Neutrophil (primary cell): ENCODE measurements around a stretch of chr2.

- PRO-cap = no peak
These were observed 67.5 kb downstream of the SPATS2L start for GRCh38 chr2:200373932-200374461.

DNA sequence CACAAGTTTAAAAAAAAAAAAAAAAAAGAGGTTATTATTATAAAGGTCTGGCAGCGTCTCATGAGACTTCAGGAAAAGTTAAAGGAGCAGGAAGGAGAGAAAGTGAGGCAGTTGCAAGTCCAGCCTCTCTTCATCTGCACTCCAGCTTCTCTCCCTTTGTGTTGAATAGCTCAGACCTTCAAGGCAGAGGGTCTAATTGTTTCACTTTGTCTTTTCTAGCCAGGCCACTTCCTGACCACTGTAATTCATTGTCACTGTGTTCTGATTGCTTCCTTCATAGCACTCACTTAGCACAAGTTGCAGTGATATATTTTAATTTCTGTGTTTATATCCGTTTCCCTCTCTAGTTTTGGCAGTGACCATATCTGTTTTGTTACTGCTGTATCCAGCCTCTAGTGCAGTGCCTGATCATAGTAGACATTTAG is 99.9 kb downstream of the SPATS2L start:
- PRO-cap = no peak

GRCh38 chr2:200712975-200713888 is 98.5 kb upstream of the BZW1 start:
- PRO-cap = unidirectional peak, plus-strand start at chr2:200713388

DNA sequence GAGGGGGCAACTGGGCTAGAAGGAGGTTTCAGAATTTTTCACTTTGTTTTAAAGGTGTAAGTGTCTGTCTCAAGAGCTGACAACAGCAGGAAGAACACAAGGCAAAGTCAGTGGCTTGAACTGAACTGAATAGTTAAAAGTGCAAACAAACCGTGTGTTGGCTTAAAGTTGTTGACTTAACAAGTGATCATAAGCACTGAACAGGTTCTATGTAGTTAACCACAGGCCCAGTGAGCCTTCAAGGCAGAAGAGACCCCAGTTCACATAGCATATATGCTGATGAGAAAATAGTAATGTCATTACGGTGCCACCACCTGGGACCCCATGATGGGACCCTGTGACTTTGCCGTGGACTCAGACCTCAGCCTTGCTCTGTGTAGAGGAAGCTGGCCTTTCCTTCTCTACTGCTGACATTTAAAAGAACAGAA is 69.9 kb upstream of the BZW1 start:
- PRO-cap = no peak

DNA sequence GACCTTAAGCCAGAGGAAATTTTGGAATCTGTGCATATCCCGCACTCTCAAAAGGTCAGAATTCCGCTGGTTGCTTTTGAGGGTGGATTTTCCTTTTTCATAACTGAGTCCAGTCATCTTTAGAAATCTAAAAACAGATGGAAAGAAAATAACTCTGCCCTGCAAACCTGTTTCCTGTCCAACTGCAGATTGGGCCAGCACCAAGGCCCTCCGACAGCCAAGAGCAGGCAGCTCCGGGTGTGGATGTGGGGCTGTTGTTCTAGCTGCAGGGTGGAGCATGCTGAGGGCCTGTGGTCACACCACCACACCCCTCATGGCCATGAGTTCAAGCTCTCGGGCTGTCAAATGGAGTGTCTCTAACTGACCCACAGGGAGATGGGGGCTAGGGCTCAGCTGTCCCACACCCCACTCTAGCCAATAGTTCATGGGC is 69.3 kb upstream of the BZW1 start:
- PRO-cap = no peak

GRCh38 chr2:200910768-200911377 is 21.7 kb downstream of the NIF3L1 start:
- PRO-cap = no peak

DNA sequence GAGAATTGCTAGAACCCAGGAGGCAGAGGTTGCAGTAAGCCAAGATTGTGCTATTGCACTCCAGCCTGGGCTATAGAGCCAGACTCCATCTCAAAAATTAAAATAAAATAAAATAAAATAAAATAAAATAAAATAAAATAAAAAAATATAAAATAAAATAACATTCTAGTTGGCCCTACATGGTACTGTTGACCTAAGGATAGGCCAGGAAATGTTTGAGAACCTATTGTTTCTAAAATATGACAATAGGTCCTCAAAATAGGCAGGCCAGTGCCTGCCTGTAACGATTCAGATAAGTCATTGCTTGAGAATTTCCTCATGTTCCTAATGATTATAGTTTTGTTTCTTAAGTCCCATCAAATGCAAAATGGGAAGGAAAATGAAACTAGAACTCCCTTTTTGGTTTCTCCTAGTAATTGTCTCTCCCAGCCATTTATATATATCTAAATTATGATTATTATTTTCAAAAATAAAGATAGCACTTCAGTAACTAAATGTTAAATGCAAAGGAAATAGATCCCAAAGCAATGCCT is 18.6 kb downstream of the CFLAR start:
- PRO-cap = no peak

- PRO-cap = no peak
These were observed 8.7 kb downstream of the CASP10 start for GRCh38 chr2:201191563-201192135.

- PRO-cap = no peak
These were observed 37.1 kb downstream of the CASP10 start for GRCh38 chr2:201219748-201220753.

GRCh38 chr2:201233214-201234250 is 26.8 kb upstream of the CASP8 start:
- PRO-cap = no peak

GRCh38 chr2:201346490-201346832 is 10.7 kb downstream of the FLACC1 start:
- PRO-cap = no peak

- PRO-cap = no peak
These were observed 21.4 kb upstream of the FLACC1 start for GRCh38 chr2:201378618-201378818.

- PRO-cap = unidirectional peak, plus-strand start at chr2:201451969
These were observed 361 bp downstream of the STRADB start for GRCh38 chr2:201451828-201452373.

DNA sequence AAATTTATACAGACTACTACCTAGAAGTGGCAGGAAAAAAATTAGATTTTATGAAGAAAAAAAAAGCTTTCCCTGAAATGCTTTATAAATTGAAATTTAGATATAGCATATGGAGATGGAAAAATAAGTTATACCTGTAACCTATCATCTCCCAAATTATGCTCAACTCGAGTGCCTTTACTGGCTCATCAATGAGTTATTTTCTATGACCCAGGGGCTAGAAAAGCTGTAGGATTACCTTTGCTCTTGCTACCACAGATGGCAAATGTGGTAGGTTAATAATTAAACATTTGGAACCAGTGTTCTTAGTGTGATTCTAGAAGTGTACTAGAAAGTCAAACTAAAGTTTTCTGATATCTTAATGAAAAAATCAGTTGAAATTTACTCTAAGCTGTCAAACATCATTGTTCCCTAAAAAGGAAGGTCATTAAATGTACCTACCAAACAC is 22.5 kb downstream of the ALS2 start:
- PRO-cap = no peak

- PRO-cap = no peak
These were observed 52.5 kb downstream of the CDK15 start for GRCh38 chr2:201858679-201859342.

DNA sequence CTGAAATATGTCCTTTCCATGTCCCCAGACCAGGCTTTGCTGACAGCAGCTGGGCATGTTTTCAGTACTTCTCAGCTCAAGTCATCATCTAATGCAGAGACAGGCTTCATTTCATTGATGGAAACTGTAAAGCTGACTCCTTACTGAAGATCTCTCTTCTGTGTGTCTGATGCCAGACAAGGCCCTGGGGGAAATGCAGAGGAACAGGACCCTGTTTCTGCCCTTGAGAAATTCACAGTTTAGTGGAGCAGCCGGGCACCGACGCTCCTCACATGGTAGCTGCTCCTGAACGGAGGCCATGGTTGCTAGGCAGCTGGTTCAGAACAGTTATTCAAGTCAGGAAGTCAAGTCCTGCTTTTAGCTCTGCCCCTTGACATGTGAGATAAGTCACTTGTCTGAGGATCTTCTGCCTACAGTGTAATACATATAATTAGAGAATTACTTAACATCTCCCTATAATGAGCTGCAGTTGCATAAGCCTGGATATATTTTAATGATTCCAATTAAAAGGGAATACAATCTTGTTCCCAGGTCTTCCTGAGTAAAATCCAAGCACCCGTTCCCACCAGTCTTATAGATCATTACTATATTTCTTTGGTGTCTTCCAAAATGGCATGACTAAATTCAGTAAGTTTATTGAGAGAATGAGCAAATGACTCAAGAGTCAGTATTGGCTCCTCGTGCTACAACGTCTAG is 24.4 kb upstream of the FZD7 start:
- PRO-cap = no peak

- PRO-cap = no peak
These were observed 18.4 kb downstream of the KIAA2012 start for GRCh38 chr2:202091182-202092090.

DNA sequence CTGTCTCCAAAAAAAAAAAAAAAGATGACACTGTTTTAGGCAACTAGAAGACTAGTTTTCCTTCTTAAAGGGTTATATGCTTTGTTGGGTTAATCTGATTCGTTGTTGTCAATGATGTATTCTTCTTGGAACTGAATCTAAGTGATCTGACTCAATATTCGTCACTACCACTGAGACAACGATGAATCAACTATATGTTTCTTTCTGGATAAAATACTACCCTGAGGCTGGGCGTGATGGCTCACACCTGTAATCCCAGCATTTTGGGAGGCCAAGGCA is 10.7 kb downstream of the NOP58 start:
- PRO-cap = no peak

DNA sequence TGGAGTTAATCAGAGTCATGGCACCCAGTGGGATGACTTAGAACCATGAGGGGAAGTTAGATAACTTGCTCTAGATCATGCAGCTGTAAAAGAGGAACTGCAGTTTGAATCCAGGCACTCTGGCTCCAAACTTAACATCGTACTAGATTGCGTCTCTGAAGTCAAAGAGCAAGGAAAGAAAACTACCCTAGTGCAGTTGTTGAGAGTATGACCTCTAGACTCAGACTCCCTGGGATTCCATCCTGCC is 26.3 kb upstream of the FAM117B start:
- PRO-cap = no peak

DNA sequence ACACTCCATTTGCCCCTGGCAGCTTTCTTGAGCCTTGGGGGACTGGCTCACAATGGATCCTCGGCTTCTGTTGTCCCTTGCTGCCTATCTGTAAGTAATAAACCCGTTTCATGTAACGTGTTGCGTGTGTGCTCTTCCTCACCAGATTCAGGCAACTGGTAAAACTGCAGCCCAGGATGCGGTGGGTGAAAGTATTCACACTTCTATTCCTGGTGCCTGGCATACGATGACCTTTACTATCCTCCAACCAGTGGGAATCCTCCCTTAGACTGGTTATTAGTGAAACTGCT is 13.6 kb upstream of the ICA1L start:
- PRO-cap = no peak